ENCODE data around the gene GALNT13.

- RRBS, result no CpG with 5 or more reads among the region's 28 CpGs
Measured at GRCh38 chr2:153403267-153404430, 74.9 kb downstream of the RPRM start.

DNA sequence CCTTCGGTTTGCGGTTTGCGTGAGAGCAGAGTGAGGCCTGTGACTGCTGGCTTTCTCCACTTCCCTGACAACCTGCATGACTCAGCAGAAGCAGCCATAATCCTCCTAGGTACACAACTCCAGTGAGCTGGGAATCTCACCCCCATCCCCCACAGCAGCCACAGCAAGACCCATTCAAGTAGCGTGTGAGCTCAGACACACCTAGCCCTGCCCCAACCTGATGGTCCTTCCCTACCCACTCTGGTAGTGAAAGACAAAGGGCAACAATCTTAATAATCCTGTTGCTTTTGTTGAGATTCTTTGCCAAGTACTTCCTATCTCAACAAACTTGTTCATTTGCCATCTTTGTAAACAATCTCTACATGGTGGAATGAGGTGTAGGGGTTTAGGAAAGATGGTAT lies 114.7 kb upstream of the RPRM start:
- RRBS, result no CpG with 5 or more reads among the region's 4 CpGs

DNA sequence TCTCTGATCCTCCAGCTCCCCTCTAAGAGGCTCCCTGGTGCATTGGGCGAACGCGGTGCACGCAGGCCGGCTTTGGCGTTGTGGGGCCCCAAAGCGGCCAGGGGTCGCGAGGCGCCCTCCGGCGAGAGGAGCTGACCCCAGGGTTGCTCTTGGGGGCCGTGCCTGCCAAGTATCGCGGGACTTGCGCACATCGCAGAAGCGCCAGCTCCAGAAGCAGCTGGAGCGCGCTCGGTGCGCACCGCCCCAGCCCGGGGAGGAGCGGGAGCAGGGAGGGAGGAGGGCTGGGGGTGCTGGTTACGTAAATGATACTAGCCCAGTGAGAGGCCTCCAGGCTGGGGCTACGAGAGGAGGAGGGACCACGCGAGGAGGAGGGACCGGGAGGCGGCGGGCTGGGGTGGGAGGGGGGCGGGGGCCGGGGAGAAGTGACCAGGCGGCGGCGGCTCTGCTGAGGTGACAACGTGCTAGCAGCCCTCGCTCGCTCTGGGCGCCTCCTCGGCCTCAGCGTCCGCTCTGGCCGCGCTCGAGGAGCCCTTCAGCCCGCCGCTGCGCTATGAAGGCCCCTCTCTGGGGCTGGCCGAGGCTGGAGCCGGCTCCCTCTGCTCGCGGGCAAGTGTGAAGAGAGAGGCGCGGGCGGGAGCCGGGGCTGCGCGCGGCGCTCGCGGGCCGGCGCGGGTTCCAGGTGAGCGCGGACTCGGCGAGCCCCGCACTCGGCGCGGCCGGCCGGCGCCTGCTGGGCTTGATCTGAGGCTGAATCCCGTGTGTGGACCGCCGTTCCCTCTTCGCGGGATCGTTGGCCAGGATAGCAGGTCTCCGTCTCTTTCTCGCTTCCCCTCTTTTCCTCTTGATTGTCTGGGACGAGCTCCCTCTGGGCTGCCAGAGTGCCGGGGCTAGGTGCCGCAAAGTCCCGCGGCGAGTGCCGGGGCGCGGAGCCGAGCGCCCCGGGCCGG lies at the start of gene GALNT13:
TSS of gene GALNT13 (plus strand) at position 425 of the 947 bp plus-strand sequence.
- RRBS, result 4% methylated on average over 24 of the region's 99 CpGs

GRCh38 chr2:153872445-153872875 lies 738 bp downstream of the GALNT13 start:
- RRBS, result 2% methylated on average over 13 of the region's 40 CpGs

DNA sequence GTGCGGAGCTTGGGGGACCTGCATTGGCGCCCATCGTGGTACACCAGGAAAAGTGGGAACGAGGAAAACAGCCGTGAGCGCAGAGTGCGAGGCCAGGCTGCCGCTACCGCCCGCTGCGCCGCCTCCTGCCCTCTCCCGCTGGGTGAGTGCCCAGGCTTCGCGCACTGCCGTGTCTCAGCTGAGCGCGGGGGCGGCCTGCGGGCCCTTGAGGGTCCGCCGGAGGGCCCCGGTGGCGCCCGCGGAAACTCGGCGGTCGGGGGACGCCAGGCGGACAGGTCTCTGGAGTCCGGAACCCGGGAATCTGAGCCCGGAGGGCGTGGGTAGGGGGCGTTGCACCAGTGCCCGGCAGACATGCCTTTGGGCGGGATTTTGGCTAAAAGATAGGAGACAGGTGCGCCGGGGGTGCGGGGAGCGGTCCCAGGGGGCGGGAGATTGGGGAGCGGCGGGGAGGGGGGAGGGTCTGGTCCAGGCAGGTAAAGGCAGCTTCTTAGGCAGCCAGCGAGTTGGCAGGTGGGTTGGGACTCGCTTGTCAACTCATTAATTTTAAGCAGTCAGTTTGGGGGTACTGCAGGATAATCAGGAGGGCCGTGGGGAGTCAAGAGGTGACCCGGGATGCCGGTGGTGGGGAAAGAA lies 546 bp upstream of the KCNJ3 start:
- RRBS, result 3% methylated on average over 15 of the region's 50 CpGs

DNA sequence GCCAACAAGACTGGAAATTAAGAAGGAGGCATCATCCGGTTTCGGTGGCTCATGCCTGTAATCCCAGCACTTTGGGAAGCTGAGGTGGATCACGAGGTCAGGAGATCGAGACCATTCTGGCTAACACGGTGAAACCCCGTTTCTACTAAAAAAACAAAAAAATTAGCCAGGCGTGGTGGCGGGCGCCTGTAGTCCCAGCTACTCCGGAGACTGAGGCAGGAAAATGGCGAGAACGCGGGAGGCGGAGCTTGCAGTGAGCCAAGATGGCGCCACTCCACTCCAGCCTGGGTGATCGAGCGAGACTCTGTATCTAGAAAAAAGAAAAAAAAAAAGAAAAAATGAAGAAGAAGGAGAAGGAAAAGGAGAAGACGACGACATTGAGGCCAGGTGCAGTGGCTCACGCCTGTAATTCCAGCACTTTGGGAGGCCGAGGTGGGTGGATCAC lies 532.6 kb downstream of the KCNJ3 start:
- RRBS, result no CpG with 5 or more reads among the region's 21 CpGs

DNA sequence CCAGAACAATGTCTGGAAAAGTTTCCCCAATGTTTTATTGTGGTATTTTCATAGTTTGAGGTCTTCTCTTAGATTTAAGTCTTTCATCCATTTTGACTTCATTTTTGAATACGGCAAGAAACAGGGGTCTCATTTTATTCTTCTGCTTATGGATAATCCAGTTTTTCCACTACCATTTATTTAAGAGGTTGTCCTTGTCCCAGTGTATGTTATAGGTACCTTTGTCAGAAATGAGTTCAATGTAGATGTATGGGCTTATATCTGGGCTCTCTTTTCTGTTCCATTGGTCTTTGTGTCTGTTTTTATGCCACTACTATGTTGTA lies 750.4 kb downstream of the NR4A2 start:
- RRBS, result no CpG with 5 or more reads among the region's 1 CpG

DNA sequence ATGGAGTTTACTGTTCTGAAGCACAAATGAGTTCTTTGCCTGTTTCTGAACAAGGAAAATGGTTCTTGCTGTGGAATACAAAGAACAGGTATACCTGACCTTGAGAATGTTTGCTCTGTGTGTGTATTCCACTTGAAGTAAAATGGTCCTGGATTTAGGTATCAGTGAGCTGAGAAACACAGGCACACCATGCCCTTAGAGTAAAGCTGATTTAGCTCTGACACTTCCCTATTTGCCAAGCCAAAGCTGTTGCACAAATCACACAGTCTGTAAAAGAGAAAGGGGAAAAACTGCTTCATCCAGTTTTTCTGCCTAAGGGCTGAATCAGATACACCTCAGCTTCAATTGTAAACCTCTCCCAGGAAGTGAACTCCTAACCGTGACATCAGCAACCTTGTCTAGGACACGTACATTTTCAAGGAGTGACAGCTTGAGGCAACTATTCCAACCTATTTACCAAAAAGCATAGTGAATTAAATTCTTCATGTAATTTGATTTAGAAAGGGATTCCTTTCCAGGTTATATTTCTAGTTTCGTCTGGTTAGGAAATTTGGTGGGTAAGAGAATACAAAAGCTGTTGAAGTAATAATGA lies 150.4 kb downstream of the NR4A2 start:
- RRBS, result no CpG with 5 or more reads among the region's 3 CpGs

DNA sequence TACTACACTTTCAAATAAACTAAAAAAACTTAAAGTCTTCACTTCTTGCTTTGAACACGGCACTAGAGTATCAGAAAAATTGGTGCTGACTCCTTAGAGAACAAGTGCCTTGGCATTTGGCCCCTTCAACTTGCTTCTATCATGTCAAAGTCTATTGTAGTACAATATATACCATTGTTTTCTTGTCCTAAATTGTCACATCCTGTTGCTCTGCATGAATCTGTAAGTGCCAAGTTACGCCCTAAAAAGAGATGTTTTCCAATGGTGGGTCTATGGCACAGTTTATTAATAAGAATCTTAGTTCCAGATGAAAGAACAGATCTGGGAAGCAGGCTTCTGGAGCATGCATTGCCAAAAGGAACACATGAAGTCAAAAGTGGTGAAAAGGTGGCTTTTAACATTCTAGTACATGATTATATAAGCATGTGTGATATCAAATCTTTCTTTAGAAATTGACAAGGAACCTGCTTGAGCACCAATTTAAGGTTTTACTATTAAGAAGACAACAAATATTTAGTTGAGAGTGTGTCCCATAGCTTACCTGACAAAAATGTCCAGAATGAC lies 147.7 kb downstream of the NR4A2 start:
- RRBS, result no CpG with 5 or more reads among the region's 2 CpGs

DNA sequence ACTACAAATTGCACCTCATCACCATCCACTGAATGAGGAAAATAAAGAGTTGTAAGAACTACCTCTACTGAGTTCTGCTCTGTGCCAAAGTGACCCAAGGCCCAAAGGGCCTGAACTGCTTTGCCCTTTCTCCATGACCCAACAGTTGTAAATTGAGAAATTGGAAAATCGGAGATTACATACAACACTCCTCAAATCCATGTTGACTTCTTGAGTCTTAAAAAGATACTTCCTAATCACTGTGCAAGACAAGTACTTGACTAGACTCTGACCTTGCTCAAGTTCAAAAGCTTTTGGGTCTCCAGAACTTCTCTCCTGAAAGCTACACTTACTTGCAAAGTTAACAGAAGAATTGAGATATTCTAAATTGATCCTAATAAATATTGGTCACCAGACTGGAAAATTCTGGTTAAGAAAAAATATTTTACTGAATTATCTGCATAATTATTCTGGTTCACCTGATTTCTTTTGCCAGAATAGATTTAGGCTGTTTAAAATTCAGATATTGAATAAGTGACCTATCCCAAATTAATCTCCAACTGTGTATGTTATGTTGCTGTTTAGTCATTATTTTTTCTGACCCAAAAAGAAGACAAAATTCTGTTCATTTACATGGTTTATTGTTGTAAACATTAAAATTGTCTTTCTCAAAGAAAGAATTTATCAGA lies 8.6 kb downstream of the NR4A2 start:
- RRBS, result no CpG with 5 or more reads among the region's 1 CpG

DNA sequence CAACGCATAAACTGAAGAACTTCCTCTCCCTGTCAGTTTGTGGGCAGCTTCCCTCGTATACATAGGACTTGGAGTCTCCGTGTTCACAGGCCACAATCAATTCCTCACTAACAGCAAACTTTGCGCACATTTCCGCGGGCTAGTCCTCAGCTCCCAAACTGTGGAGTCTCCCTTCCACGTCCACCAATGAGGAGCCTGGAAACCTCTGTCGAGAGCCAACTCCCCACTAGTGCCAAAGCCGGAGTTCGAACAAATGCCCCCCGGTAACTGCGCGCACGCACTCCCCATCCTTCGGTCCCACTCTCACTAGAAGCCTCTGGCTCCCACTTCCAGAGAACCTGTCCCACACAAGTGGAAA lies 486 bp downstream of the NR4A2 start:
- RRBS, result no CpG with 5 or more reads among the region's 15 CpGs

- RRBS, result 5% methylated on average over 15 of the region's 44 CpGs
Measured at GRCh38 chr2:156435353-156436041, 682 bp upstream of the GPD2 start.

DNA sequence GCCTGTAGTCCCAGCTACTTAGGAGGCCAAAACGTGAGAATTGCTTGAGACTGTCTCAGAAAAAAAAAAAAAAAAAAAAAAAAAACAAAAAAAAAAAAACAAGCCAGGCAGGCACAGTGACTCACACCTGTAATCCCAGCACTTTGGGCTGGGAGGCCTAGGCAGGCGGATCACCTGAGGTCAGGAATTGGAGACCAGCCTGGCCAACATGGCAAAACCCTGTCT lies 3.2 kb downstream of the GPD2 start:
- RRBS, result no CpG with 5 or more reads among the region's 2 CpGs

GRCh38 chr2:156543003-156543656 lies 107.0 kb downstream of the GPD2 start:
- RRBS, result no CpG with 5 or more reads among the region's 2 CpGs

GRCh38 chr2:157170374-157170677 lies 87.2 kb upstream of the GALNT5 start:
- RRBS, result no CpG with 5 or more reads among the region's 1 CpG

- RRBS, result no CpG with 5 or more reads among the region's 13 CpGs
Measured at GRCh38 chr2:157380231-157380562, 54.6 kb upstream of the ERMN start.

GRCh38 chr2:157415542-157416359 lies 28.1 kb downstream of the CYTIP start:
- RRBS, result 6% methylated on average over 3 of the region's 15 CpGs

DNA sequence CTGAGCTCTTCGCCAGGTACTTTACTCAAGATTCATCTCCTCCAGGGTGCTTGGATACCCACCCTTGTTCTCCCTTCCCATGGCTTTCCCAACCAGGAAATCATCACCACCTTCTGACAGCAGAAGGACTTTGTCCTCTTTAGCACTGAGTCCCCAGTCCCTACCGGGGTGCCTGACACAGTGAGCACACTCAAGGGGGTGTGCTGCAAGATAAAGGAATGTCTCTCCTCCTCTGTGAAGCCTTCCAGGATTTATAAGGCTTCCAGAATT lies 39.6 kb downstream of the ACVR1 start:
- RRBS, result no CpG with 5 or more reads among the region's 2 CpGs